Neural cell (in vitro differentiated cells): ENCODE measurements around the genes DCAKD, CRHR1 and STH.

GRCh38 chr17:44988131-44988790 lies 20.2 kb upstream of the C1QL1 start:
- RAMPAGE, long total RNA, result no peak

DNA sequence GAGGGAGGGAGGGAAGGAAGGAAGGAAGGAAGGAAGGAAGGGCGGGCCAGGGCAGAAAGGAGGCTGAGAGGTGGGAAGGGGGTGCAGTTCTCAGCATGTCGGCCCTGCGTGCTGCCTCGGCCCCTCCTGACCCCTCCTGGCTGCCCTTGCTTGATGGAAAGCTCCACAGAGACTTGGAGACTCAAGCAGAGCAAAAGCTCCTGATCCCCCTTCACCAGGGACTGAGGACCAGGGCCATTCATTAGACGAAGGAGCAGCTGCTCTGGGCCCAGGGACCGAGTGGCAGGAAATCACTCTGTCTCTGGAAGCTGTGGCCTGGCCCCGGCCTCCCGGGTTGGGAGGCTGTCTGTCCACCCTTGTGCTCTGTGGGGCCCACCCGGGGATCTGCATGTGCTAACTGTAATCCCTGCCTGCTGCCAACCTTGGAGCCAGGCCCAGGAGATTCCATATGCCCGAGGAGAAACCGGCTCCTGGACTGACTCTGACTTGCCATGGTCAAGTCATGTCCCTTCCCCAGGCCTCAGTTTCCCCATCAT lies 27.4 kb upstream of the C1QL1 start:
- RAMPAGE, long total RNA, result no peak

GRCh38 chr17:45046844-45047543 lies 4.4 kb downstream of the DCAKD start:
- RAMPAGE, long total RNA, result no peak

- RAMPAGE, long total RNA, result no peak
Measured at GRCh38 chr17:45051007-45052290, at the start of gene DCAKD. DCAKD (minus strand) TSS chr17:45051632.

GRCh38 chr17:45093556-45093779 lies 32.4 kb downstream of the NMT1 start:
- RAMPAGE, long total RNA, result no peak

GRCh38 chr17:45112221-45112833 lies 20.0 kb downstream of the PLCD3 start:
- RAMPAGE, long total RNA, result no peak

DNA sequence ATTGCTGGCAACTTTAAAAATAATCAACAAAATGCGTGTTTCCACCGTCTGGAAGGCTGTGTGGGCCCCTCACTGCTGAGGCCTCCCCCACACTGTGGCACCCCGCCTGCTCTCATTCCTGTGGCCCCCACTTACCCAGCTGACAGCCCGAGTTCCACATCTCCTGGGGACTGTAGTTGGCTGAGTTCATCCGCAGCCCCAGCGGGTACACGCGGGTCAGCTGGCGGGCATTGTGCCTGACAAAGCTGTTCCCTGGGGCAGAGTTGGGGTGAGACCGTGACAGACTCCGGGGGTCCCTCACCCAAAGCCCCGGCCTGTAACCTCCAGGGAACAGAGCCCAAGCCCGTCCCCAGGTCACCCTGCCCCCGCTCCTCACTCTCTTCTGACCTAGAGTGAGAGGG lies 18.2 kb downstream of the PLCD3 start:
- RAMPAGE, long total RNA, result no peak

DNA sequence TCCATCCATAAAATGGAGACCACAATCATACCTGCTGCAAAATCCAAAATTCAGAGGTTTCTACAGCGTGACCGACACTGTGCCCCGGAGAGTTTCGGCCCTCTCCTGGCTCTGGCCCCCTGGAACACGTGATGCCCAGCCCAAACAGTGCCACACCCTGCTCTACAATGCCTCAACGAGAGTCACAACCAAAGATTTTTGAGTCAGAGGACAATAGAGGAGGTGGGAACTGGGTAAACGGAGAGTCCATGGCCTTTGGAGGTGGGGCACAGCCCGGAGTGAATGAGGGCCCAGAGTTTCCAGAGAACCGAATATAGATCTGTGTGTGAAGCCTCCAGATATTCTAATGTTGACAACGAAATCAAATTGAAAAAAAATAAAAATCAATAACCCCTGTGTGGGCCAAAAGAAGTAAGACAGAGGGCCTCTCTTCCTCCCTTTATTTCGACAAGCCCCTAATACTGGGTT lies 9.6 kb downstream of the PLCD3 start:
- RAMPAGE, long total RNA, result no peak

- RAMPAGE, long total RNA, result start-site peak on the minus strand at chr17:45147406-45147508, 22 and 22 reads in 2 replicates
Measured at GRCh38 chr17:45147146-45148012, 896 bp upstream of the HEXIM1 start.

DNA sequence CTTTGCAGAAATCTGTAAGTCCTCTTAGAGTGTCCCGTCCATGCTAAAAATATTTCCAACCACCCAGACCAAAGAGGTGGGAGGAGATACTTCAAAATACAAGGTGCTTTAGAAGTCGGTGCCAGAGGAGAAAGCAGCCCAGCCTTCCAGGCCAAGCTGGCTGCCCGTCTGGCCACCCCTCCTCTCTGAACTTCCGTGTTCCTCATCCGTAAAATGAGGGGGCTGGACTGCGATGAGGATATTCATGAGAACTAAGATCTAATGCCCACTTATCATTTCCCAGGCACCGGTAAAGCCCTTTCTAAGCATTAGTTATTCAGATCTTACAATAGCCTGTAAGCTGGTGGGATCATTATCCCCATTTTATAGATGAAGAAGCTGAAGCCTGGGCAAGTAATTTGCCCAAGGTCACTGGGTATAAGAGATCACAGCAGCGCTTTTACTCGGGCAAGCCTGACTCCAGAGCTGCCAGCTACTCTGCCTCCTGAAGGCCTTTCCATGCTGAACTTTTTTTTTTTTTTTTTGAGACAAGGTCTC lies 16.3 kb upstream of the SPATA32 start:
- RAMPAGE, long total RNA, result no peak

GRCh38 chr17:45288756-45288976 lies 26.8 kb upstream of the SPATA32 start:
- RAMPAGE, long total RNA, result no peak

- RAMPAGE, long total RNA, result no peak
Measured at GRCh38 chr17:45294490-45295118, 22.2 kb downstream of the MAP3K14 start.

DNA sequence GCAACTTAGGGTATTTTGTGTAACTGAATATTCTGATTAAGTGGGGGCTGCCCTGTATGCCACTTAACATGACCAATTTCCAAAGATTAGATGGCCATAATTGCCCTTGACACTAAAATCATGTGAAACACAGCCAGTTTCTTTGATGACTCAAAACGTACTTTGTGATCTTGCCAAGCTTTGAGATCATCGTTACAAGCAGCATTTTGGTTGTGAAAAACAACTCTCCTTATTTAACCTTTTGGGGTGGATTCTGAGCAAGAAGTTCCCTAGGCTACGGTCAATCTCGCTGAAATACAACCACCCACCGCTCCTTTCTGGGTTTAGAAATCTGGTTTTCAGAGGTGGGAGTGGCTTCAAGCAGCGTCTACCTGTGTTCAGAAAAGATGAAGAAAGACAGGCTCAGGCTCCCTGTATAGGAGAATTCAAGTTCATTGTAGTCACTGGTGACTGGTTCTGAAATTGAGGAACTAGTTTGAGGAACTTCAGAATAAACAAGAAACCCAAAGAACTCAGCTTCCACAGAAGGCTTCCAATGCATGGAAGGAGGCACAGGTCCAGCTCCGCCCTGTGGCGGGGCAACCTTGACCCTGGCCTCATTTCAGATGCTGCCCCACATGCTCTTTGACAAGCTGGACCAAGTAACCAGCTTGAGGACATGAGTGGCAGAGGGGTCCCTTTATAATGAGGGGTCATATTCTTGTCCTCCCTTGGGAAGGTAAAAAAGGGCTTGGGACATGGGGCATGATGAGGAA lies 9.3 kb downstream of the MAP3K14 start:
- RAMPAGE, long total RNA, result no peak

GRCh38 chr17:45318869-45319947 lies 2.4 kb upstream of the MAP3K14 start:
- RAMPAGE, long total RNA, result no peak

- RAMPAGE, long total RNA, result no peak
Measured at GRCh38 chr17:45441832-45442300, 9.2 kb upstream of the ARHGAP27 start.

GRCh38 chr17:45783242-45784475 lies at the start of gene CRHR1:
CRHR1 (plus strand) TSS chr17:45784320.
- RAMPAGE, long total RNA, result no peak

DNA sequence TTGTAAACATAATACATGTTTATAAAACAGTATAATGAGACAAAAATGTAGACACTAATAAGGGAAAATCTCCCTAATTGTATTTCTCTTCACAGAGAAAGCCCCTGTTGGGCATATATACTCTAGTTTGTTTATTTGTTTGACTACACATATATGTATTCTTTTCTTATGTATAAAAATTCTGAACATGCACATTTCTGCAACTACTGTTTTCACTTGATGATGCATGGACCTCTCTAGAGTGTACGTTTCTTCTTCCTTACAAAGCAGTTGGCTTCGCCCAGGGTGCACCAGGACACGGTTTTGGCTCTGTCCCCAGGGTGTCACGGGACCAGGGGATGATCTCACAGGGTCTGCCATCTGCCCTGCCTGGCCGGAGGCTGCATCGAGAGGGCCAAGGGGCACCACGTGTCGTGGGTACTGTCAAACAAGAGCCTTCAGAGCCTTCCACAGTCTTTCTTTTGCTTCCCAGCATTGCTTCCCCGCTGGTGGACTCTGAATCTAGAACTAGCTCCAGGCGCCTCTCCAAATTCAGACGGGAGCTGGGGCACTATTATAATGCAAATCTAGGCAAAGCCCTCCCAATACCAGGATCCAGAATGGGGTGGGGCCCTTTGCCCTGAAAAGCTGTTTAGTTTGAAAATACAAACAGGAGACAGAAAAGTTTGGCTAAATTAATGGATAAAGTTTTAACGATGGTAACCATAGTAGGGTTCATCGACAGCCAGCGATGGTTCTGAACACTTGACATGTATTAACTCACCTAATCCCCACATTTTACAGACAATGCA lies 47.9 kb downstream of the MAPT start:
- RAMPAGE, long total RNA, result no peak

- RAMPAGE, long total RNA, result no peak
Measured at GRCh38 chr17:45999239-45999595, at the start of gene STH. STH (plus strand) TSS chr17:45999250.

DNA sequence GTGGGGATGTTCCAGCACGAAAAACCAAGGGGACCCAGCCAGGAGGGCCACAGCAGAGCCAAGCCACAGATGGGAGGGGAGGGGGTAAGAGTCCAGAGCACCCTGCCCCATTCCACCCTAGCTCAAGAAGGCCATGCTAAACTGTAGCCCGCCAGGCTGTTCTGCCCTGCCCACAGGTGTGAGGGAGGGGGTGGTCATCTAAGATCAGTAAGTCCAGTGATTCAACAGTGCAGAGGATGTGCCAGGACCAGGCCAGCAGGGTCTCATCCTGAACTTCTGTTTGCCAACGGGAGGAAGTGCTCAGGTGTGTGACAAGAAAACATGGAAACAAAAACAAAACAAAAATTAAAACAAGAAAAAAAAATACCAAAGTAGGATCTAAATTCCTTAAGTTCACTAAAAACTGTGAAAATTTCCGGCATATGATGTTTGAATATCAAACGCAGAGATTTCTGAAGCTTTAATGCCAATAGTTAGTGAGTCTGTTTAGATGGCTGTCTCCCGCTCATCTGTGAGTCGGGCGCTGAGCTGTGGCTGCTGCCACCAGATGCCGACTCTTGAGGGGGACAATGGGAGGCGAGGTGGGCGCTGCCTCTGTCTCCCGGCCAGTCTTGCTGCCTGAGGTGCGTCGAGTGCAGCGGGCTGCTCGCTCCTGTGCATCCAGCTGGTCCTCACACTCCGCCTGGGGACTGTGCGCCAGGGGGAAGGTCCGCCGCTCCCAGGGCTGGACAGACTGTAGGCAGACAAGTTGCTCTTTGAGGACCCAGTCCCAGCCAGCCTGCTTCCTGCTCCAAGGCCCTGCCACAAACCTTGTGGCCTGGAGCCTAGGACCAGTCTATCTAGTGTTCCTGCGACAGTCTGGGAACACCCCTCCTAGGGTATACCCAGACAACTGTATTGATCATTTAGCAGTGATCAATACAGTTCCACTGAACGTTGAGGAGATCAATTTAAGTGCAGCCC lies 32.2 kb downstream of the STH start:
- RAMPAGE, long total RNA, result no peak

- RAMPAGE, long total RNA, result no peak
Measured at GRCh38 chr17:46036756-46037530, 37.9 kb downstream of the STH start.